ENCODE results near the gene TRNP1.

- PRO-cap = no peak
- RAMPAGE, long total RNA, 2 experiments = no peak in any of the 2 experiments
Measured at GRCh38 chr1:26907375-26907914, 6.3 kb downstream of the NR0B2 start.

DNA sequence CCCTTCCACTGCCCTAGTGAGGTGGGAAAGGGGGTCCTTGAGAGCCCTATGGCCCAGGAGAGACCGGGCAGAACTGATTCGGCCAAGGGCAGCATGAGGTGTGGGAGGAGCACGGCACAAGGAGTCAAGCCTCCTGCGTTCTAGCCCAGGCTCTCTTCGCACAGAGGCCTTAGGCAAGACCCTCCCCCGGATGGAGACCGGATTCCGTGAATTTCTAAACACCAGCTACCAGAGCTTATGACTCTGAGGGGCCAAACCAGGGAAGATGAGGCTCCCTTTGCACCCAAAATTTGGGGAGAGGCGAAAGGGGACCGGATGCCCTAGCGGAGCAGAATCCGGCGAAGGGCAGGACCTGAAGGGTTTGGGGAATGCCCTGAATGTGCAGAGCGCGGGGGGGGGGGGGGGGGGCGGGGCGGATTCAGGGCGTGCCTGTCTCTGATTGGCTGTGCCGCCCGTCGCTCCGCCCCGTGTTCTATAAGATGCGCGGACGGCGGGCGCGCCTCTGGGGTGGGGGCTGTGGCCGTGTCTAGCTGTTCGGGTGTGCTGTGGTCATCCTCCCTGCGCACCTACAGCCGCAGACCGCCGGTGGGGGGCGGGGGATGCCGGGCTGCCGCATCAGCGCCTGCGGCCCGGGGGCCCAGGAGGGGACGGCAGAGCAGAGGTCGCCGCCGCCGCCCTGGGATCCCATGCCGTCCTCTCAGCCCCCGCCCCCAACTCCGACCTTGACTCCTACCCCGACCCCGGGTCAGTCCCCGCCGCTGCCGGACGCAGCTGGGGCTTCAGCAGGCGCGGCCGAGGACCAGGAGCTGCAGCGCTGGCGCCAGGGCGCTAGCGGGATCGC is at the start of gene TRNP1:
Gene TRNP1 (plus strand): TSS at position 505 of the 841 bp plus-strand sequence.
- PRO-cap = unidirectional peak, plus-strand start at position 505 of the sequence
- RAMPAGE, long total RNA, 2 experiments = no peak in any of the 2 experiments

GRCh38 chr1:26995939-26996802 is 2.7 kb downstream of the TRNP1 start:
- PRO-cap = no peak
- RAMPAGE, long total RNA, 2 experiments = no peak in any of the 2 experiments

DNA sequence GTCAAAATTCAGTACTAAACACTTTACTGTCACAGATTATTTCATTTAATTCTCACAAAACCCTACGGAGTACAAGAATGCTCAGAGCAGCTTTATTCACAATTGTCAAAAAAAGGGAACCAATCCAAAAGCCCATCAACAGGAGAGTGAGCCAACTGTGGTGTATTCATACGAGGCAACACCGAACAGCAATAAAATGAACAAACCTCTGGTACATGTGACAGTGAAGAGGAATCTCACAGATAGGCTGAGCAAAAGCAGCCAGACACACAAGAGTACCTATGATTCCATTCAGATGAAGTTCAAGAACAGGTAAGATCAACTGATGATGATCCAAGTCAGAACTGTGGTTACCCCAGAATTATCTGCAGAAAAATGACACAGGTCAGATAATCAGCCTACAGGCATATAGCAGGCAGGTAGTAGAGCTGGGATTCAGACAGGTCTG is 19.3 kb downstream of the SLC9A1 start:
- PRO-cap = no peak
- RAMPAGE, long total RNA, 2 experiments = no peak in any of the 2 experiments

GRCh38 chr1:27138308-27139518 is 16.2 kb downstream of the SLC9A1 start:
- PRO-cap = no peak
- RAMPAGE, long total RNA, 2 experiments = no peak in any of the 2 experiments

DNA sequence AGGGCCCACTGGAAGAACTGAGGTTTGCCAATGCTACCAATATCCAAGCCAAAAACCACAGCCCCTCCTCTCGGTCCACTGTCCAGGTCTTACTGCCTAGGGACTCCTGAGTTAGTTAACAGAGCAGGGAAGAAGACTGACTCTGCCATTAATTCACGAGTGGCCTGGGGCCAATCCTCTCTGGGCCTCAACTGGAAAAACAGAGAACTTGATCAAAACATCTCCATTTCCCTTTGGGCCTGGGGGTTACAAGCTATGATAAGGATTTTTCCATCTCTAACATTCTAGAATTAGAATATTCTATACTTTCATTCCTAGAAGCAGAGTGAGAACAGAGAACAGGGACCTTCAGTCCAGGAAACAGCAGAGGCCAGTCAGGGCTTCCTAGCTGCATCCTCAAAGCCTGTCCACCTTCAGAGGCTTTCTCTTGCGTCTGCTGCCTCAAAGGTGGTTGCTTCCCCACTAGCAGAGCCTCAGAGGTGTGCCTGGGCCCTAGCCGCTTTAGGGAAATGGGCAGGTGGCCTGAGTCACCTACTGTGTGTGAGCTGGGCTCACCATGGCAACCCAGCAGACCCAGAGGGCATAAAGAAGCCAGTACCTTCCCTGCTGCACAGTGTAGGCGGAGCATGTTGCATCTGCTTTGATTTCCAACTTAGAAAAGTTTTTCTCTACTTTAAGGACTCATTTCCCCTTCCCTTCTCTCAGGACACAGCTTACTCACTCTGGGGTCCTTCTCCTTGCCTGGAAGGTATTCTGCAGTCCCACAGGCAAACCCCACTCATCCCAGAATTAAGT is 12.6 kb downstream of the SLC9A1 start:
- PRO-cap = no peak
- RAMPAGE, long total RNA, 2 experiments = no peak in any of the 2 experiments

DNA sequence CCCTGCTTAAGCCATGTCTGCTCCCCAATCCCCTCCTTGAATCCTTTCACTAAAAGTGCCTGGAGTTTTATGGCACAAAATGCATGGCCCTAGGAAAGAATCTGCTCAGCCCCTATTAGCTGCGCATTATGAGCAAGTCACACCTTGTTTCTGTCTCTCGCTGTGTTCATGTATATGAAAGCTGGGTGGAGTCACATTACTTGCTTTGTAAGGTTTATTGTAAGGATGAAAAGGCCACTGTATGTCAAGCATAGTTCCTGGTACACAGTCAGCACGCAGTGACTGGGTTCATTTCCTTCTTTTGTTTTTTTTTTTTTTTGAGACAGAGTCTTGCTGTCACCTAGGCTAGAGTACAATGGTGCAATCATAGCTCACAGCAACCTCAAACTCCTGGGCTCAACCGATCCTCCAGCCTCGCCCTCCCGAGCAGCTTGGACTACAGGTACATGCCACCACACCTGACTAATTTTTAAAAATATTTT is 6.7 kb upstream of the SLC9A1 start:
- PRO-cap = no peak
- RAMPAGE, long total RNA, 2 experiments = no peak in any of the 2 experiments

DNA sequence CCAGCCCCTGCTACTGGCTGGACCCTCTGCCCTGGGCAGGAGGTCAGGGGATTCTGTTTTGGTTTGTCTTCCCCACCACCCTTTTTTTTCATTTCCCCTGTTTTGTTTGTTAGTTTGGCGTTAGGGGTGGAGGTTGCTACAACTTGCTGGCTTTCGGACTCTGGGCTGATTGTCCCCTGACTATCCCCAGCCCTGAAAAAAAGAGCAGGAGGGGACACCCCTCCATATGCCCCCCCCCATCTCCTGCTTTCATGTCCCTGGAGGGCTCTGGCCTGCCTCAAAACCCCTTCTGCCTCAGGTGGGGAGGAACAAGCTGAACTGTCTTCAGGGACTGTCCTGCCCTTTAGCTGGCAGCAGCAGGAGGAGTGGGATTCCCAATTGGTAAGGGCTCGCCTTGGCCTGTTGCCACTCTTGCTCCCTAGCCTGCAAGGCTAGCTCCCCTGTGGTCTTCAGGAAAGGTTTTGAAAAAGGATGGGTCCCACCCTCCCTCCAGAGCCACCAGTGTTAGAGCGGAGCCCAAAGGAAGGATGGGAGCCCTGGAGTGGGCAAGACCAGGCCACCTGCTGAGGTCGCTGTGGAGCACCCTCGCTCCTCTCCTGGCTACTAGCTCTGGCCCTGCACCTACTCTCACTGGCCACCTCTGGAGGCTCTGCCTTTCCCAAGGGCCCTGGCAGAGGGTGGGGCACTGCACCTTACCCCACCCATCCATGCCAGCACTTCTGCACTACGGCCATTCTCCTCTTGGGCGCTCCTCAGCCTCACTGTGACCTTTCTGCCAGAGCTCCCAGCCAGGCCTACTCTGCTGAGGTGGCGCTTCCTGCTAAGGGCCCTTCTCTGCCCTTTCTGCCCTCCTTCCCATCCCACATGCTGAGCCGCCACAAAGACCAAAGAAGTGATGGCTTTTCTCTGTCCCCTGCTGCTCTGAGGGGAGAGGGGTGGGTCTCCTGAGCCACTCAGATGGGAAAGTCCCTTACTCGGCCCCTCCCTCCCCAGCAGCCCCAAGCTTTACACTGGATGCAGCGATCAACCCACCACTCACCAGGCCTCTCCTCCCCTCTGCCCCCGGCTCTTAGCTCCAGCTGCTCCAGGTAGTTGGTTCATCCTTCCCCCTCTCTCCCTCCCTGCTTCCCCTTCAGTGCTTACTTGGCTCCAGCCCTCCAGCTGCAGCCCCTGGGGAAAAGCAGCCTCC is 15.2 kb upstream of the TMEM222 start:
- PRO-cap = no peak
- RAMPAGE, long total RNA, 2 experiments = no peak in any of the 2 experiments

GRCh38 chr1:27335497-27336210 is 6.2 kb upstream of the SYTL1 start:
- PRO-cap = no peak
- RAMPAGE, long total RNA, 2 experiments = no peak in any of the 2 experiments

- PRO-cap = no peak
- RAMPAGE, long total RNA, 2 experiments = no peak in any of the 2 experiments
Measured at GRCh38 chr1:27402037-27402836, 9.8 kb downstream of the GPR3 start.

DNA sequence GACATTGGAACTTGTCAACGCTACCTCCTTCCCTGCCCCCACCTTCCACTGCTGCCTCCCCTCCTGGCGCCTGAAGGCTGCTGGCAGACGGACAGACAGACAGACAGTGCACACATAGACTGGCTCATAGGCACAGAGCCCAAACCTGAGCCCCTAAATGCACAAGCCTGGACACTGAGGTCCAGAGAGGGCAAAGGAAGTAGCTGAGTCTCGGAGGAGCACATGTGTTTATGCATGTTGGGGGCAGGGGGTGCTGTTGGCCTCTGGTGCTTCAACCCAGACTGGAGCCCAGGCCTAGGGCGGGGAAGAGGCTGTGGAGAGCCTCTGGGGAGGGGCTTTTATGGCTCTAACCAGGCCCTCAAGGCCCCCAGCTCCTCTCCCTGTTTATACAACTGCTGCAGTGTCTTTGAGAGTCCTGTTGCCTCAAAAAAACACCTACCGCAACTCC is 33.1 kb upstream of the WASF2 start:
- PRO-cap = no peak
- RAMPAGE, long total RNA, 2 experiments = no peak in any of the 2 experiments

DNA sequence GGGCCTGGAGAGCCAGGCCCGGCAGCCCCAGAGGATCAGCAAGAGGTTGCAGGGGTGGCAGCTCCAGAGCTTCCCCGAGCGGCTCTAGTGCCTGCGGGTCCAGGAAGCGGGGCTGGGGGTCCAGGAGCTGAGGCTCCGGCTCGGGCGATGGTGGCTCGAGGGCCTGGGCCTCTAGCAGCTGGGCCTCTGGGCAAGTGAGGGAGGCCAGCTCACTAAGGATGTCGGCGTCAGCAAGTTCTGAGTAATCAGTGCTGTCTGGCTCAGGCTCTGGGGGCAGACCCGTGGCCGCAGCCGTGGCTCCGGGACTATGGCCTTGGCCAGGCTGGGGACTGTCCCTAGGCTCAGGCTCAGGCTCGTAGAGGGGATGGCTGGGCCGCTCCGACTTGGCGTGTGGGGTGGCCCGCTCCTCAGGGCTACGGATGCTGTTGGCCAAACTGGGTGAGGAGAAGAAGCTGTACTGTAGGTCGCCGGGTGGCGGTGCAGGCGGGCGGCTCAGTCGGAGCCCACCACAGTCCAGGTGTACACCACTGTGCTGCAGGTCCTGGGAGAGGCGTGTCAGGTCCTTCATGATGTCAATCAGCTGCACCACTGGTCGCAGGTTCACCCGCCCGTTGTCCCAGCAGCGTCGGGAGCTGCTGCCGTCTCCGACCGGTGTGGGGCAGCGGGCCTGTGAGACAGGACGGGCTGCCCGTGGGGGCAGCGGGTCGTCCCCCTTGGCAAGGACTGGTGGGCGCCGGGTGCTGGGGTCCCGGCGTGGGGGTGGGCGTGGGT is 52.6 kb downstream of the AHDC1 start:
- PRO-cap = no peak
- RAMPAGE, long total RNA, 2 experiments = no peak in any of the 2 experiments

- PRO-cap = no peak
- RAMPAGE, long total RNA, 2 experiments = no peak in any of the 2 experiments
Measured at GRCh38 chr1:27560121-27560746, 43.7 kb downstream of the AHDC1 start.

GRCh38 chr1:27569426-27569735 is 34.6 kb downstream of the AHDC1 start:
- PRO-cap = no peak
- RAMPAGE, long total RNA, 2 experiments = no peak in any of the 2 experiments

GRCh38 chr1:27577468-27577829 is 26.5 kb downstream of the AHDC1 start:
- PRO-cap = no peak
- RAMPAGE, long total RNA, 2 experiments = no peak in any of the 2 experiments

DNA sequence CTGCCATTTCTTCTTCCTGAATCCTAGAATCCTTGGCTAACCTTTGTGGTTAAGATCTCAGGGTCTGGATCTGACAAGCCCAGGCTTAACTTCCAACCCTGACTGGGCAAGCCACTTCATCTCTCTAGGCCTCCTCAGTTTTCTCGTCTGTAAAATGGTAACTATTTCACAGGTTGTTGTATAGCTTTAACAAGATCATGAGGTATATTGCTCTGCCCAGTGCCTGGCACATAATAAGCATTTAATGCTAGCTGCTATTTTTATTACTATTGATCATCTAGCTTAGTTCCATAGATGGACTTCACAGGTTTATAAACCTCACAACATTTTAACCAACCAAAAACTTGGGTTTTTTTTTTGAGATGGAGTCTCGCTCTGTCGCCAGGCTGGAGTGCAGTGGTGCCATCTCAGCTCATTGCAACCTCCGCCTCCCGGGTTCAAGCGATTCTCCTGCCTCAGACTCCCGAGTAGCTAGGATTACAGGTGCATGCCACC is 23.4 kb downstream of the AHDC1 start:
- PRO-cap = no peak
- RAMPAGE, long total RNA, 2 experiments = no peak in any of the 2 experiments

GRCh38 chr1:27609162-27610118 is 5.5 kb upstream of the AHDC1 start:
- PRO-cap = no peak
- RAMPAGE, long total RNA, 2 experiments = no peak in any of the 2 experiments

DNA sequence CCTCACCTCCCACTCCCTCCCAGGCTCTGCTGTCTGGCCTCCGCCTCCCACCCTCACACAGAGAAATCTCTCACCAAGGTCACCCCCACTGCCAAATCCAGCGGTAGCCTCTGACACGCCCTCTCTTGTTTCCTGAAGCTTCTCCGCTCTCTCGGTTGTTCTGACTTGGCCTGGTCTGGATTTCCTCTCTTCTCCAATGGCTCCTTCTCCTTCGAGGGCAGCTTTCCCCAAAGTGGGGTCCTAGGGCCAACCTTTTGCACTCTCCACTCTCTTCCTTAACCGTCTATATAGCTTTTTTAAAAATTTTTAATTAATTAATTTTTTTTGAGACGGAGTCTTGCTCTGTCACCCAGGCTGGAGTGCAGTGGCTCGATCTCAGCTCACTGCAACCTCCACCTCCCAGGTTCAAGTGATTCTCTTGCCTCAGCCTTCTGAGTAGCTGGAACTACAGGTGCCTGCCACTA is 15.0 kb upstream of the AHDC1 start:
- PRO-cap = no peak
- RAMPAGE, long total RNA, 2 experiments = no peak in any of the 2 experiments

DNA sequence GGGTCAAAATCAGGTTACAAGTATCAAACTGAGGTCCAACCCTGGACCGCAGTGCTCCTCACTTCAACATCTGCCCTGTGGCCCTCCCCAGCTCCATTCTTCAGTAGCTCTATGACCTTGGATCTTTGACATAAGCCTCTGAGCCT is 4.3 kb downstream of the FGR start:
- PRO-cap = no peak
- RAMPAGE, long total RNA, 2 experiments = no peak in any of the 2 experiments

DNA sequence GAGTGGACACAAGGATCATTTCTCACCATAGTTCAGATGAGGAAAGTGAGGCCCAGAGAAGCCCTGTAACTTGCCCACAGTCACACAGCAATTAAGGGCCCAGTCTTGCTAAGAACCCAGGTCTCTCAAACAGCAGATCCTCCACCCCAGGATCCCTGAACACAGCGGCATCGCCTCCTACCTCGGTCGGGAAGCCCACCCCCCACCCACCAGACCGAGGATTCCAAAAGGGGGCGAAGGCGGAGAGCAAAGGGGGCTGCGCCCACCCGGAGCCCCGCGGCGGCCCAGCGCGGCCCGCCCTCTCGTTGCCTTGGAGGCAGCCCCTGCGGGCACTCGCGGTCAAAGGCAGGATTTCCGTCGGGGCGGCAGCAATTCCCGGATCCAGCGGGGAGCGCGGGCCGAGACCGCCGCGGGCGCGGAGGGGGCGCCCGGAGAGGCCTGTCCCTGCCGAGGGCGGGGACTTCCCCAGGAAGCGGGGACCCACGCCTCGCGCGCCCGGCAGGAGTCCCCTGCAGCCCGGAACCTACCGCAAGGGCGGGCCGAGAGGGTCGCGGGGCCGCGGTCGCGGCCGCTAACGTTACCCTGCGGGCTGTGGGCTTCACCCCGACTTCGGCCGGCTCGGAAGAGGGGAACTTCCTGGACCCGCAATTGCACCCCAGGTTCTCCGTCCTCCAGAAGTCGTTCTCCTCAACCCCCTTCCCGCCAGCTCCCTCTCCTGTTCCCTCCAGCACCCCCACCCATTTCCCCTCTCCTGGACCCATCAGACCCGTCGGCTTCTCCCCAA is 901 bp downstream of the FGR start:
- PRO-cap = bidirectional peak, plus-strand start at position 531 of the sequence, minus-strand start at position 312 of the sequence
- RAMPAGE, long total RNA, 2 experiments = no peak in any of the 2 experiments